Left cardiac atrium (tissue), 1 donor: Measurements from ENCODE around the gene FBXO6.

DNA sequence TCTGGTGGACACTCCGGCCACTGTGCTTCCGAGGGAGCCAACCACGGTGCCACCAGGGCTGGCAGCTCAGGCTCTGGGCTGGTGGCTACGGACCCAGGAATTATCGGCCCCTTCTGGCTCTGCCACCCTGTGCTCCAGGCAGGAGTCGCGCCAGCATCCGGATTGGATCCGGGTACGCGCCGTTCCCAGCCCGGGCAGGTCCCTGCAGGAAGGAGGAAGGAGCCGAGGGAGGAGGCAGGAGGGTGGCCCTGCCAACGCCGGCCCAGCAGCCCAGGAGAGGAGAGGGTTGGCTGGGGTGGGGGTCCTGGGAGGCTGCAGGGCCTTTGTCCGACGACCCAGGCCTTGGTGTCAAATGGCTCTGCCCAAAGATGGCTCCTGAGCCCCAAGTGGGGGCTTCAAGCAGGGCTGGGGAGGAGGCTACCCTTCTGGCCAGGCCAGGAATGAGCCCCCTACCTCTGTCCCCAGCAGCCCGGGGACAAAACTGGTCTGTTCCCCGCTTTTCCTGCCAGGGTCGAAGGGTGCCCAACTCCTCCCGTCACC is 160.4 kb downstream of the CASZ1 start:
- PRO-cap, result no peak

DNA sequence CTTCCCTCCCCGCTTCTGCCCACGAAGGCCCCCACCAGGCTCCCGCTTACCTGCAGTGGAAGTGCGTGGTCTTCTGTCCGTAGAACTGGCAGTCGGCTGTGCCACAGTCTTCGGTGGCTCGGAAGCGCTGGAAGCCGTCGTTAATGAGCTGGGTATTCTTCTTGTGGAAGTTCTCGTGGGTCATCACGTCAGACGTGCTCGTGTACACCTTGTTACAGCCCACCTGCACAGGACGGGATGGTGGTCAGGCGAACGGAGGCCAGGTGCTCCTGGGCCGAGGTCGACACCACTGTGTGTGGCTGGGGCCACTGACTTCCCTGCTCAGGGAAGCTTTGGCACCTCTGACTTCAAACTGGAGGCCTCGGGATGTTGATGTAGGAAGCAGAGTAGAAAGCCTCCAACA is 142.1 kb downstream of the CASZ1 start:
- PRO-cap, result no peak

DNA sequence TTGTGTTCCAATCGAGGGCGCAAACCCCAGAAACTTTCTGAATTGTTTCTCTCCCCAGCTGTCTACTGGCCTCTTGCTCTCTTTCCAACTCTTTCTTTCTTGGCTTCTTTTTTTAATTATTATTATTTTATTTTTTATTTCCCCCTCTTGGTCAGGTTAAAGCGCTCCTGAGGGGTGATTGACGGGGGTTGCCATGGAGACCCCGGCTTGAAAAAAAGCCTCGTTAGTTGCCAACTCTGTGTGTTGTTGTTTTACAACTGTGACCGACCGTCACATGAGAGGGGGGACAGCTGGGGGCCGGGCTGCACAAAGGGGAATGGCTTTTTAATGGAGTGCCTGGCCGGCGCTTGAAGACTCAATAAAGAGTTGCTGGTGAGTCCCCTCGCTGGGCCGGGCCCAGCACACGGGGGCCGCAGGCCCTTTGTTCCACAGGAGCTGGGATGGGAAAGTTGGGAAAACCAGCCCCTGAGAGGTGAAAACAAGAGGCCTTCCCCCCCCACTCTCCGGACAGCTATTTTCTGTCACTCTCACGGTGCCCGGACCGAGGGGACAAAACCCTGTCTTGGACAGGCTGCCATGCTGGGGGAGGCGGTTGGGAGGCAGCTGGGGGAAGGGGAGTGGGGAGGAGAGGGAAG is 67.8 kb downstream of the CASZ1 start:
- PRO-cap, result no peak

GRCh38 chr1:10756376-10756608 is 40.2 kb downstream of the CASZ1 start:
- PRO-cap, result no peak

DNA sequence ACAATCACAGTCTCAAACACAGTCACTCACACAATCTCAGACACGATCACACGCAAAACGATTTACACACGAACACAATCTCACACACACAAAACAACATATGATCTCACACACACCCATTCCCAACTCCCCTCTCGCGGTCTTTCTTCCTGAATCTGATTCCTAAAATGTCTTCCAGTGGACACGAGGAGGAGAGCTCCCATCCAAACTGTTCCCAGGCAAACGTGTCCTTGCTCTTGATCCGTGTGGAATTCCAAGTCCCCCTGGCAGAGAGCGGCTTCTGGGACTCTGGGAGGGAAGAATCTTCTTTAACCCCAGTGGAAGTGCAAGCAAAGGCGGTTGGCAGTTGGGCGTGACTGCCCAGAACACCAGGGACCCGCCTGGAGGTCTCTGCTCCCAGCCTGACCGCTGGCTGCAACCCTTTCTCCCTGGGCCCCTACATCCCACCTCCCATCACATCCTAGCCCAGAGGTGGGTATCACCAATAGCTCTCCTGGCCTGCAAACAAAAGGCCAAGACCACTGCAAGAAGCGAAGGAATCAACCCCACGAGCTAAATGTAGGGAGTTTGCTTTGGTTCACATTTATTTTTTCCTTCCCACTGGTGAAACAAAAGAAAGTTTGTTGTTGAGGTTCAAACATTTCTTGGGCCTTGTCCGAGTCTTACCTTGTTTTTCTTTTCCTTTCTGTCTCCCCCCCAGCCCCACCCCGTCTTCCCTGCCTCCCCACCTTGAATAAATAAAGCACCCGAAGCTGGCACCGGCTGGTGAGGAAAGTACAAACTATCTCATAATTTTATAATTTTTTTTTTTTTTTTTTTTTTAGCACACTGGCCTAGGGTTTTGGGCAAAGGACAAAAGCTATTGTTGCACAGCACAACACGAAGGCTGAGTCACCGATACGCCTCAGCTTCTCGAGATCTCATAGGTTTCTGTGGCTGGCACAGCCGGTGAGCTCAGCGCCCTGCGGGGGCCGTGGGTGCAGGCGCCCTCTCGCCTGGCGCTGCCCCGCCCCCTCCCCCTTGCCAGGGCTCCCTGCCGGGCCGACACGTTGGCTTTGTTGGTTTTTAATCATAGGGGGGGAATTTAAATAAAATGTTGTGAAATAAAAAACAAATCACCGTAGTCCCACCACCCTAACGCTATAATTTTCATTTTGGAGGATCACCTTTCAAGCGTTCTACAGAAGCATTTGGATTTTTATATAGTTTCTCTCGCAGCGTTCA is 17.6 kb downstream of the CASZ1 start:
- PRO-cap, result no peak

- PRO-cap, result no peak
Measured at GRCh38 chr1:10784946-10785527, 11.4 kb downstream of the CASZ1 start.

- PRO-cap, result bidirectional peak, plus-strand start at chr1:10794858, minus-strand start at chr1:10794546; bidirectional peak, plus-strand start at chr1:10795009, minus-strand start at chr1:10795026
Measured at GRCh38 chr1:10794757-10795469, 1.5 kb downstream of the CASZ1 start.

GRCh38 chr1:10835693-10836482 is 39.4 kb upstream of the CASZ1 start:
- PRO-cap, result no peak

- PRO-cap, result no peak
Measured at GRCh38 chr1:10862668-10863187, 66.3 kb upstream of the CASZ1 start.

- PRO-cap, result no peak
Measured at GRCh38 chr1:10979314-10980025, 2.4 kb downstream of the C1orf127 start.

DNA sequence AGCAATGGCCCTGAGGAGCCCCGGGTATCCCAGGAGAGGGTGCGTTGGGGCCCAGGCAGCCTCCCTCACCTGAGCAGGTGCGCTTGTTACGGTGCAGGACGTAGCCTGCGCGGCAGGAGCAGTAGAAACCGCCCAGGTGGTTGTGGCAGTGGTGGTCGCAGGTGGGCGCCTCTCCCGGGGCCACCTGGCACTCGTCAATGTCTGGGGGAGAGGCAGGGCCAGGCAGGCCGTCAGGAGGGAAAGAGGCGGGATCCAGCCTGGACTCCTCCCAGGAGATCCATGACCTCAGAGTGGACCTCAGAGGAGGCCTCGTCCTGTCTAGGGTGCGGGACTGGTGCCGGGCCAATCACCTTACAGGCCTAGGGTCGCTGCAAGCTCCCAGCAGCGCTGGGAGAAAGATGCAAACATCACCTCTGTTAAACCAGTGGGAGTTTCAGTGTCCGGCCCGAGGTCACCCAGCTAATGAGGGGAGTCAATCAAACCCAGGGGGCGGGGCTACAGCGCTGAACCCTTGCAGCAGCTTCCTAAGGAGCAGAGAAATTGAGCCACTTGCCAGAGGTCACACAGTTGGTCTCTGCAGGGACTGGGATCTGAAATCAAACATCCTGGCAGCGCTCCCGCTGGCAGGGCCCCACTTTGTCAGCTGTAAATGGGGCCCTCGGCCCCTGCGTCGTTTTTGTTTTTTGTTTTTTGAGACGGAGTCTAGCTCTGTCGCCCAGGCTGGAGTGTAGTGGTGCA is 1.5 kb downstream of the MASP2 start:
- PRO-cap, result no peak

- PRO-cap, result no peak
Measured at GRCh38 chr1:11056373-11056970, 3.3 kb downstream of the SRM start.

DNA sequence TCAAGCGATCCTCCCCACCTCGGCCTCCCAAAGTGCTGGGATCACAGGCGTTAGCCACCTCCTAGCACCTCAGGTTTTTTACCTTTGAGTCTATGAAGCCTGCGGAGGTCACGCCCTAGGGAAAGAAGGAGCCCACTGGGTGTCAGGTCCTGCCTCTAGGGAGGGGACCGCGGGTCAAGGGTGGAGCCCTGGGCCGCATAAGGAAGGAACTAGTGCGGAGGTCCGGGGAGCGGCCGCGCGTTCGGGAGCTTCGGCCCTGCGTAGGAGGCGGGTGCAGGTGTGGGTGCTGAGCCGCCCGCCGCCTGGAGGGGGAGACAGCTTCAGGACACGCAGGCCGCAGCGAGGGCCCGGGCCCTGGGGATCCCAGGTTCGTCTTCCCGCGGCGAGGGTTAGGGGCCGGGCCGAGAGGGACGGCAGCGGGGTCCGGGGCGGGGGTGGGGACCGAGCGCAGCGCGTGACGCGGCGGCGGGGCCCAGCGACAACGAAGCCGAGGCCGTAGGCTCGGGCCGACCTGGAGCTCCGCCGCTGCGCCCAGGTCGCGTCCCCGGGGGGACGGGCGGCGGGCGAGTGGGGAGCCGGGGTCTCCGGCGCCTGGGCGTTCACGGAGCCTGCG is at the start of gene FBXO6:
Gene FBXO6, plus strand, starts transcription at position 312 of the 613 bp plus-strand sequence.
- PRO-cap, result no peak

DNA sequence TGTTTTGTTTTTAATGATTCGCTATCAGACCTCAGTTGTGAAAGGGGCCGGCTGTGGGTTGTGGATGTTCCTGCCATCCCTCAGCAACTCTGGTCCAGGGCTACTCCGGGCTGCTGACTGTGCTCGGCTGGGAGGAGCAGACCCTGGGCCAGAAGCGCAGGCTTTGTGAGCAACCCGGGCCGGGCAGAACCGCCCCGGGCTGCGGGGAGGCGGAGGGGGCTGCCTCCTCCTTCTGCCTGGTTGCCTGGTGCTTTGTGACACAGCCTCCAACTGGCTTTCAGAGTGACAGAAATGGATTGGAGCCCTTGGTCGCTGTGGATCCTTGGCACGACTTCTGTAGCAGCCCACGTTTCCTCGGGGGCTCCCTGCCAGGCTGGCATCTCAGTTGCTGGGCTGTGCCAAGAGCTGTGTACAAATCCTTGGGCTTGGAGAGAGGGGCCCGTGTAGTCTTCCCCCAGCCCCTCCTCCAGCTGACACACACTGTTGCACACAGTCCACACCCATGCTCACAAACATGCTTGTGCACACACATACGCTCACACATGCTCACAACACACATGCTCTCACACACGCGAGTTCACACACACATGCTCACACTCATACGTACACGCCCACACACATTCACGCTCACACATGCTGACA is 10.1 kb downstream of the DRAXIN start:
- PRO-cap, result no peak

- PRO-cap, result no peak
Measured at GRCh38 chr1:11845265-11845700, 2.3 kb downstream of the NPPA start.

GRCh38 chr1:11938723-11939303 is 4.3 kb downstream of the PLOD1 start:
- PRO-cap, result no peak

GRCh38 chr1:12001980-12002465 is 17.3 kb upstream of the MIIP start:
- PRO-cap, result no peak

- PRO-cap, result no peak
Measured at GRCh38 chr1:12137034-12137277, 29.8 kb upstream of the TNFRSF1B start.

DNA sequence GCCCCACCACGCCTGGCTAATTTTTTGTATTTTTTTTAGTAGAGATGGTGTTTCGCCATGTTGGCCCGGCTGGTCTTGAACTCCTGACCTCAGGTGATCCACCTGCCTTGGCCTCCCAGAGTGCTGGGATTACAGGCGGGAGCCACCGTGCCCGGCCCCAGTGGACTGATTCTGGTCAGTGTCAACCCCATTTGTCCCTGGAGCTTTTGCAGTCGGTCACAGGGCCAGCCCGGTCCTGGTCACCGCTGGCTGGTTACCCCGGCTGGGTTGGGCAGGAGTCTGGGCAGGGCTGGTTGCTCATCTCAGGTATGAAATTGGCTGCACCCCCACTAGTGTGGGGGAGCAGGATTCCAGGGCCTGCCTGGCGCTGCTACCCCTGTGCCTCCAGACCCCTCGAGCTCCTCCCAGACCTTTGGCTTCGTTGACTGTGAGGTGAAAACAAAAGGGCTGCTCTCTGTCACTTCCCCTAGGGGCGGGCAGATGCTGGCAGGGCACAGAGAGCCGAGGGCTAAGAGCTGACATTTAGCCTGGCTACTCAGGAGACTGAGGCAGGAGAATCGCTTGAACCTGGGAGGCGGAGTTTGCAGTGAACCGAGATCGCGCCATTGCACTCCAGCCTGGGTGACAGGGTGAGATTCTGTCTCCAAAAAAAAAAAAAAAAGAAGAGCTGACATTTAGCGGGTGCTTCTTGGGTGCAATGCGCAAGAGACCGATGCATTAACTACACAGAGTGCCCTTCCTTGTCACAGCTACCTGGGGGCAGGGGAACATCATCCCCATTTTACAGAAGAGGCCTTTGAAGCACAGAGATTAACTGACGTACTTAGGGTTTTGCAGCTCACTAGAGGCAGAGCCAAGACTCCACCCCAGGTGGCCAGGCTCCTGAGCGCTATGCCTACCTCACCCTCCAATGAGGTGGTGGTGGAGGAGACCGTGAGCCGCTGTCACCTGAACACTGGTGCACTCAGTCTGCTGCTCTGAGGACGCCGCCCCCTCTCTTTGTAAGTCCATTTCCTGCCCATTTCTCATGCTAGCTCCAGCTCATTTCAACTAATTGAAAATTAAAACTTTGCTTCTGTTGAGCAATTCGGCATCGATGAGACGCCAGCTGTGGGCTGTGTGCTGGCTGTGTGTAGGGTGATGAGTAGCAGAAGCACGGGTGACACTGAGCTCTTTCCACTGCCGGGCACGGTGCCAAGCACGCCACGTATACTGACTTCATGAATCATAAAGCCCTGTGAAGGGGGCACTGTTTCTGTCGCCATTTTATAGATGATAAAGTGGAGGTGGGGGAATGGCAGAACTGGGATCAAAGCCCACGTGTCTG is 10.8 kb downstream of the TNFRSF1B start:
- PRO-cap, result no peak

DNA sequence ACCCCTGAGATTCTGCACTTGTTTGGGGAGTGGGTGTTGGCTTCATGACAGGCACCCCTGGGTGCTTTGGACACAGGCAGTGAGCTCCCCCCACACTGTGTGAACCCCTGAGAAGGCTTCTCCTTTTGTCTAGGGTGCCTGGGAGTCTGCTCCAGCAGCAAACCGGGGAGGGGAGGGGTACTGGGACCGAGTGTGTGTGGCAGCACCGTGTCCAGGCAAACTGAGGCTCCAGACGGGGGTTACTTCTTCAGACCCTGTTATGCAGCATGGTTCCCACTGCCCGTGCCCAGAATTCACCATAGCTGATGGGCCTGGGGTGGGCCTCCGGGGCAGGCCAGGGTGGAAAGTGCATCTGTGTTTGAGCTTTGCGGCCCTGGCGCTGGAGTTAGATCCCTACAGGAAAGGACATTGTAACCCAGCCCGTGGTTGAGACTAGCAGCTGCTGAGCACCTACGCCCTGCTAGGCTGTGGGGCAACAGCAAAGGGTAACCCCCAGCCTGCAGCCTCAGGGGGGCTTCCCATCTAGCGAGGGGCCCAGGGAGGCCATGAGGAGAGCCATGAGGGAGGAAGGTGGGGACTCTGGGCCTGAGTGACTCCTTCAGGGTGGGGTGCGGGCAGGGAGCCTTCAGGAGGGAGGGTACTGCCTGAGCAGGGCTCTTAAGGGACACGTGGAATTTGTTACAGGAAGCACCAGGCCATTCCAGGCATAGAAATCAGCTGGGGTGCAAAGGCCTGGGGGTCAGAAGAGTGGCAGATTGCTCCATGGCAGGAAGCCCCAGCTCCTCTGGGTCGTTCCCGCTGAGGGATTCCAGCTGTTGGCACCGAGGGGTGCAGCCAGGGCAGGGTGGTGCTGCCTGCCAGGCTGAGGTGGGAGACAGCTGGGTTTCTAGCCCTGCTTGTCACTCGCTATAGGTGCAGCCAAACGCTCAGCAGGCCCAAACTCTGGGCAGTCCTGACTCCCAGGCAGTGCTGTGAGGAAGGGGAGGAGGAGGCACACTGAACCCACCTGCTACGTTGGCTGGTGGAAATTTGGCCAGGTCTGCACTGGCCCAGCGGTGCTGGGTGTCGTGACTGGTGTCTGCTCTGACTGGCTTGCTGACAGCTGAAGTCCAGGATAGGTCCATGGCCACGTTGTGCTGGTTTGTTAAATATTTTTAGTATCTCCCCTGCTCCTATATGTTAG is 19.0 kb downstream of the TNFRSF1B start:
- PRO-cap, result no peak